ENCODE measurements around the genes DNAJC2 and PSMC2.

GRCh38 chr7:101936116-101937244 is 119.1 kb downstream of the CUX1 start:
- RRBS, result 23% methylated on average over 16 of the region's 32 CpGs

GRCh38 chr7:101985435-101986125 is 168.2 kb downstream of the CUX1 start:
- RRBS, result no CpG with 5 or more reads among the region's 9 CpGs

DNA sequence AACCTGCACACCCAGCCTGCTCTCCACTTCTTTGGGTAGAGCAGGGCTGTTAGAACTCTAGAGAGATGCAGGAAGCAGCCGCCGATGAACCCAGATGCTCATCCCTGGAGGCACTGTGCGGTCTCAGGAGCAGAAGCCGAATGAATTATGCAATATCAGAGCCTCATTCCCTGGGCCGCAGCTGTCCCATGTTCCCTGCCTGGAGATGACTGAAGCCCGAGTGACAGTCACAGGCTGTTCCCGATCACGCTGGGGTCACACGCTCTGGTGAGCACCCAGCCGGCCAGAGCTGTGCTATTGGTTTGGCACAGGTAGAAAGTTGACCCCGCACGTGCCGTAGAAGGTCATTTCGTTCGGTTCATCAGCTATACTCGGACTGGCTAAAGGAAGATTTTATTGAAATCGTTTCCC is 140.6 kb upstream of the SH2B2 start:
- RRBS, result no CpG with 5 or more reads among the region's 17 CpGs

- RRBS, result no CpG with 5 or more reads among the region's 12 CpGs
Observed at GRCh38 chr7:102152638-102153210, 133.9 kb upstream of the SH2B2 start.

- RRBS, result no CpG with 5 or more reads among the region's 2 CpGs
Observed at GRCh38 chr7:102299637-102299905, 12.9 kb downstream of the SH2B2 start.

DNA sequence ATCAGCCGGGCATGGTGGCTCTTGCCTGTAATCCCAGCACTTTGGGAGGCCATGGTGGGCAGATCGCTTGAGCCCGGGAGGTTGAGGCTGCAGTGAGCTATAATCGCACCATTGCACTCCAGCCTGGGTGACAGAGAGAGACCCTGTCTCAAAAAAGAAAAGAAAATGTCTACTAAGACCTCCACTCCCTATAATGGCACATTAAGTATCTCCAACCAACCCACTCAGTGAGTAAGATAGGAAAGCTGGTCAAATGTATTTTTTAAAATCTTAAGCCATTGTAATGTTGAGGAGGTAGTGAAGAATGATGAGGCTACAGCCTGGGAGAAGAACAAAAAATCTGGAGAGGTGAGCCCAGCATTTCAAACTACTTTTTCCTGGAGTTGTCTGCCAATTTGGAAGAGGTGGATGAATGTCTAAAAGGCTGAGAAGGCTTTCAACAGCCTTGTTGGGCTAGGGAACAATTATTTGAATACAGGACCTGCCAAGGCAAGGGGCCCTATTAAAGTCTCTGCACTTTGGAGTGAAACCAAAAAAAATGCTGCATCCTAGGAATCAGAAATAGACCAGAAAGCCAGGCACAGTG is 11.2 kb upstream of the PRKRIP1 start:
- RRBS, result 100% methylated on average over 1 of the region's 4 CpGs

- RRBS, result no CpG with 5 or more reads among the region's 5 CpGs
Observed at GRCh38 chr7:102791294-102791692, 42.5 kb downstream of the FAM185A start.

DNA sequence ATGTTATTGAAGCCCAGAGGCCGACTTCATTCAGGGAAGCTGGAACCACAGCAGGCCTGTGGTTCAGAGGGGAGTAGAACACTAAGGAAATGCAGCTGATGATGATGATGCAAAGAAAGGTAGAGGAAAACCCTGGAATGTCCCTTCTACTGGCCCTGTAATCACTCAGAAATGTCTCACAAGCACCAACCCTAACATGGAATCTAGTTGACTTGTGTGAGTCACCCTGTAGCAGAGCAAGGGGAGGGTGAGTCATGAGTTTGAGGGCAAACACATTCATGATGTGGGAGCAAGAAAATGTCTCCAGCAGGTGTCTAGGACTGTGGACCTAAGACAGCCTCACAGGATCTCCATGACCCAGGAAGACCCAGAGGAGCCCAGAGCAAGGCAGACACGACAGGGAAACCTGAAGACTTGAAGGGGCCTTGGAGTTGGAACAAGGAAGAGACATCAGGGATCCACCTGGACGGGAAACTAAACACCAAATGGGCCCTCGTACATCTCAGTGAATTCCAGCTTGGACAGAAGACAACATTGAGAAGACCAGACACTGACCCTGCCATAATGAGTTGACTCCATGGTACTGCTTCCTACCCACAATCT is 36.9 kb upstream of the LRRC17 start:
- RRBS, result no CpG with 5 or more reads among the region's 4 CpGs

- RRBS, result no CpG with 5 or more reads among the region's 13 CpGs
Observed at GRCh38 chr7:102914388-102915576, 2.0 kb downstream of the LRRC17 start.

DNA sequence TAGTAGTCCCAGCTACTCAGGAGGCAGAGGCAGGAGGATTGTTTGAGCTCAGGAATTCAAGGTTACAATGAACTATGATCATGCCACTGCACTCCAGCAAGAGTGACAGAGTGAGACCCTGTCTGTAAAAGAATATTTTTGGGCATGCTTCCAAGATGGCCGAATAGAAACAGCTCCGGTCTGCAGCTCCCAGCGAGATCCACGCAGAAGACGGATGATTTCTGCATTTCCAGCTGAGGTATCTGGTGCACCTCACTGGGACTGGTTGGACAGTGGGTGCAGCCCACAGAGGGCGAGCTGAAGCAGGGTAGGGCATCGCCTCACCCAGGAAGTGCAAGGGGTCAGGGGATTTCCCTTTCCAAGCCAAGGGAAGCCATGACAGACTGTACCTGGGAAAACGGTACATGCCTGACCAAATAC is 37.2 kb upstream of the ARMC10 start:
- RRBS, result no CpG with 5 or more reads among the region's 8 CpGs

DNA sequence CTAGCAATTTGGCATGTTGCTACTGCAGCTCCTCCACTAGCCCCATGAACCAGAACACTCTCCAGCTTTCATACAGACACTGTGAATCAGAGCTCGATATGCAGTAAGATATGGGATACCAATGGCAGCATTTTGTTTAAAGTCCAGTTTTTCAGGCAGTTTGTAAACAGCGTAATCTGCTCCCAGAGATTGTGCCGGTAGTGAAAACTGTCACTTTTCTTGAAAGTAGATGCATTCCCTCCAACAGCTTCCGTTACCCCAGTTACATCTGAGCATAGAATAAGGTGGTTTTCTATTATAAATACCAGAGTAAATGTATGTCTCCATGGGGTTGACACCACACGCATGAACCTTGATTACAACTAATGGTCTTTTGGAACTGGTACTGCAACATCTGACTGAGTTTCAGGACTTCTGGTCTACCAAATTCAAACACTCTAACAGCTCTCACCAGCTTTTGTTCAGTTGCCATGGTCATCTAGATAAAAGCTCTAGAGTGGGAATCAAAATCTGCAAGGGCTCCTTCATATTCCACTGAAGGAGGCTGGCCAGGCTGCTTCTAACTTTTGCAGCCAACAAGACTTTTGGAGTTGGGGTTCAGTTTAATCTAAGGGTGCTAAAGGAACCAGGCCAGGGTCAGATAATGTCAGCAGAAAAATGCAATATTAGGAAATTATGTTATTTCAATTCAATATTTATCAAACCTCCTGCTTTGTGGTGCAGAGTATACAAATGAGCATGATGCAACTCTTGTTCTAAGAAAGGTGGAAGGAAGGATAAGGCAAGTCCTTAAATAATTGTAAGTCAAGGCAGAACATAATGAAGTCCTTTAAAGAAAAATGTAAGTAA is 14.4 kb downstream of the ARMC10 start:
- RRBS, result no CpG with 5 or more reads among the region's 5 CpGs

DNA sequence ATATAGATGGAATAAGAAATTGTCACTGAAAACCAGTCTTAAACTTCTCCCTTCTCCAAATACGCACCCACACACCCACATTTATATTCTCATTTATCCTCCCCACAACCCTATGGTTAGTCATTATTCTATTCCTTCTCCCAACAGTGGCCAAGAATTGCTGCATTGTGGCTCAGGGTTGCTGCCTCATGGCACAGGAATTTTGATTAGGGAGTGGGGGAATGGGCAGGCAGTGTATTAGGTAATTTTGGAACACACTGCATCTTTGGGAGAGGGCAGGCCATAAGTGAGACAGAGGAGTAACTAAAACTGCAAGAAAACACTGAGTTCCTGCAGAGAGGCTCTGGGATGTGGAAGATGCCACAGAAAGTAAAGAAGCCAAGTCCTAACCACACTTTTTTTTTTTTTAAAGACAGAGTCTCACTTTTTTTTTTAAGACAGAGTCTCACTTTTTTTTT is 35.7 kb downstream of the NAPEPLD start:
- RRBS, result no CpG with 5 or more reads among the region's 1 CpG

DNA sequence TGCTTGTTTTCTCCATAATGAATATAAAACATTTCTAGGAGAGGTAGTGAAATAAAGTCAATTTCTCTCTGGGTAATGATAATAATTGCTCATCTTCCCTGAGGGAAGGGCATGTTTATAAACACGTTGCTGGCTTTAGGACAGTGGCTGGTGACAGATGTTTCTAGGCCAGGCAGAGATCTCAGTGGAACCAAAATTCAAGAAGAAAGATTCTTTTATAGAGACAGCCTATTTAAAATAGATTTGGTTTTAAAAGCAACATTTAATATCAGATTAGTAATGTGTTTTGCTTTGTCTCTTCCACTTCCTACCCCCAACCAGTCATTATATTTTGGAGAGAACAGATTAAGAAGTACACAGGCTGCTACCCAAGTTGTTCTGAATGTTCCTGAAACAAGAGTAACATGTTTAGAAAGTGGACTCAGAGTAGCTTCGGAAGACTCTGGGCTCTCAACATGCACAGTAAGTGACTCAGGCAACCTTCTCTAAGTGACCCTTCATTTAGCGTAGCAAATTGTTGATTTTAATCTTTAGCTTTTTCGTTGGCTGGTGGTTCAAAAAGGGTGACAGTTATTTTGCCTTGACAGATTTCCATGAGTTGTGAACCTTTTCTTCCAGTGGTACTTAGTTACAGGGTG is 1.1 kb downstream of the PMPCB start:
- RRBS, result no CpG with 5 or more reads among the region's 4 CpGs

DNA sequence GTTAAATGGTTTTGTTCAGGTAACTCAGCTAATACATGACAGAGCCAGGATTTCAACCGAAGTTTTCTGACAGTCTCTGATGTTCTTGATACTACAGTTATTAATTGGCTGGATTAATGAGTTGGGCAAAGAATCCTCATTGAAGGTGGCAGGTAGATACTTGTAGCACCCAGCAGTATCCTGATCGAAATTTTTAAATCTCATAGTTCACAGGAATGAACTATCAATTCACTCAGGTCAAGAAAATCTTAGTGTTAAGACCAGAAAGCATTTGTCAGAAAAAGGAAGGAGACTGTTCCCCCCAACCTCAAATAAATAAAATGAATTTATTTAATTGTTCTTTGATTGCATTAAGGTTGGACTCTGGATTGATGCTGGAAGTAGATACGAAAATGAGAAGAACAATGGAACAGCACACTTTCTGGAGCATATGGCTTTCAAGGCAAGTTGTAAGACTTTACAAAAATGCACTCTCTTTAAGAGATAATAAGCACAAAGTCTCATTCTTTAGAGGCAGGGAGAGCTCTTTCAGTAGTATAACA is 1.9 kb downstream of the PMPCB start:
- RRBS, result no CpG with 5 or more reads among the region's 3 CpGs

- RRBS, result no CpG with 5 or more reads among the region's 3 CpGs
Observed at GRCh38 chr7:103311880-103312393, 14.7 kb downstream of the PMPCB start.

DNA sequence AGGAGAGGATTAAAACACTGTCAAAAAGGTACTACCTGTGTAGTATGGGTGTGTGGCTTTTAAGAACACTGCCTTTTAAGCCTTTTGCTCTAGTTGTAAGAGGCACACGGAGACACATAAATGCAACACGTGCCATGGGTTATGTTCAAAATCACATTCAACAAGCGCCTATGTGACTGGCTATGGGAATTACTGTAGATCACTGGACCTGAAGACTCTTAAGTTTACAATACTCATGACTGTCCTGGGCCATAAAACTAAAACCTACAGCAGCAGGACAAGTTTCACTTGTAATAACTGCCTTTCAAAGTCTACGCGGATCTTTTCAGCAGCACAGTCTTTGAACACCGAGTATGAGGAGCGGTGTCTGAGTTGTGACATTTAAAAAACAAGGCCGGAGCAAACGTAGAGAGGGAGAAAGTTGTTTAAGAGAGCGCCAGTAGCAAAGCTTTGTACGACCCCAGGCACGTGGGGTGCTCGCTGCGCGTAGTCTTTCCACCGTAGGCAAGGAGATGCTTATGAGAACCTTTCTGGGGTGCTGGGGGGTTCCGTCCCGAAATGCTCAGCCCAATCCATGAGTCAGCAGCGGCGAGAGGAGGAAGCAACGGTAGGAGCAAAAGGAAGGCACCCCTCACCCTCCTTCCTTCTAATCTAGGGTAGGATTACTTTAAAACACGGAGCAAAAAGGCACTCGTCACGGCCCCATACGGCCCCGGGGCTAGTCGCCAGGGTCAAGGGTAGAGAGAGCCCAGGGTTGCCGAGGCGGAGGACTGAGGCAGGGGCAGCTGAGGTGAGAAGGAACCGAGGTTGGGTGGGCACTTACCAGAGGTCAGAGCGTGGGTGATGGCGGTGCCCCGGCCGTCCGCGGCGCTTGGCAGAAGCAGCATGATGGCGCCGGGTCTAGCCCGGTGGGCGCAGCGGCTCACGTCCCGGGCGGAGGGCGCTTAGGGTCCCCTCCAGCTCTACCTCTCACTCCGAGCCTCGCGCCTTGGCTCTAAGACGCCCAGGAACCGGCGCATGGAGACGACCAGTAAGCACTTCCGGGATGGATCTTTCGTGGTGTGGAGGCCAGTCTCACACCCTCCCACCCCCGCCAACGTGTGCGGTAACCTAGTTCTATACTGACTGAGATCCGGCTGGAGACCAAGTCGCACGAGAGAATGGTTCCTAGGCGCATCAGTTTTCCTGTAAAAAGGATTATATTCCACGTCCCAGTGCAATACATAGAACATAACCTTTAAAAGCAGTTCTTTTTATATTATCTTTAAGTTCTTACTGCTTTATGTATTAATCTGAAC is at the start of gene DNAJC2:
DNAJC2 (minus strand) TSS at position 1,032 of the 1,298 bp plus-strand sequence.
- RRBS, result 2% methylated on average over 18 of the region's 63 CpGs

GRCh38 chr7:103347275-103348220 is at the start of gene PSMC2:
TSS of gene PSMC2 (plus strand) at chr7:103347643.
- RRBS, result 2% methylated on average over 10 of the region's 25 CpGs

GRCh38 chr7:104929122-104929442 is 84.9 kb upstream of the KMT2E start:
- RRBS, result no CpG with 5 or more reads among the region's 2 CpGs

DNA sequence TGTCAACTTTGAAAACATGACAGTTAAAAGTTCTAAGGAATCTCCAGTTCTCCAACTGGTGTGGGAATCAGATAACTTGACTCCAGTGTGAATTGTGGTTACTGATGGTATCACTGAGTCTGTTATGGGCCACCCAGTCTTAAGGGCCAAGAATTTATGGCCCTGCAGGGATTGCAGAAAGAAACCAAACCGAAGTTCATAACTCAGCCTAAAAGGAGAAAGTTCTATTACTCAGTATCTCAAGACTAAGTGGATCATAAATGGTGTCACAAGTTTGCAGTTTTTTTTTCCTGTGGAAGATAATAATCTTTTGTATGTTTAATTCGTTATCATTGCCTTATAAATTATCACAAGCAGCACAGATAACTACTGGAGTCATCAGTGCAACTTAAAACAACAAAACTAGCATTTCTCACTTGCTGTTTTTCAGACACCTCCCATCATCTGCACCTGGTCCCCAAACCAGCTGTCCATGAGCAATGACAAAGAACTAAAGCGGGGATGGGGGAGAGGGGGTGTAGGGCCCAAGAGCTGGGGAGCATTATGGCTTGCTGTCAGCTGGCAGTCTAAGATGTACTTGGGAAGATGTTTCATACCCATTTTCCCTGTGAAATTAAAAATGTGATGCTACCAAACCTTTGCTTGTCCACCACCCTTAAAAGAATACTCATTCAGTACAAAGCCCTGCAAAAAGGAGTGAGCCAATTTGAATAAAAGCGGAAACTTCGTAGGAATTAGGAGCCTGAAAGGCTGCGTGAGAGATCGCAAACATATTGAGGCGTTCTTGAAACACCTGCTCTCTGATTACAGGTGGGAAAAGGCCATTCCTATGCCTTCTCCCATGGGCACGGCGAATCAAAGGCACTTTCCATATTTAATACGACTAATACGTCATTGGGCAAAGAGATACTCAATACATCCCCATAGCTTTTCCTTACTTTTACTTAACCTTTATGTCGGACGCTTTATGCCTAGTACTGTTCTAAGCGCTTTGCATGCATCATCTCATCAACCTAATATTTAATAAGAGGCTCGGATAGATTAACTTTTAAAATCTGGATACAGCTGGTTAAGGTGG is 31.2 kb upstream of the KMT2E start:
- RRBS, result no CpG with 5 or more reads among the region's 16 CpGs

DNA sequence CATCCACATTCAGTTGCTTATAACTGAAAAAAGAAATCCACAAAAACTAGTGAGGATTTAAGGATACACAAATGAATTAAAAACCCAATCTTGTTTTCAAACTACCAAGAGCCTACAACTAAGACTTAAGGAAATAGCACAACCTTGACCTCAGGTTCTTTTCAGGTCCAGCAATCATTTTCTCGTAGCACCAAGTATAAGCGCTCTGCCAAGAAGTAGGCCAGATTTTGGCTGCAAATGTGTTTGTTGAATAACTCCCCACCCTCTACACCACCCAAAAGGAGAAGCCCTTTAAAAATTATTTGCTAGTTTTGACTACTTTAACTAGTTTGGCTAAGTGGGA is 2.8 kb upstream of the KMT2E start:
- RRBS, result no CpG with 5 or more reads among the region's 2 CpGs

Measured in renal cortical epithelial cell (primary cell).